Cerebral cortex (tissue), 2 donors: ENCODE measurements around the genes SCEL and POU4F1.

GRCh38 chr13:77110549-77111151 is 83.7 kb upstream of the FBXL3 start:
- PRO-cap, 2 experiments = no peak in any of the 2 experiments

- PRO-cap, 2 experiments = no peak in any of the 2 experiments
Observed at GRCh38 chr13:77144755-77145883, 118.2 kb upstream of the FBXL3 start.

- PRO-cap, 2 experiments = no peak in any of the 2 experiments
Observed at GRCh38 chr13:77150533-77151015, 123.6 kb upstream of the FBXL3 start.

- PRO-cap, 2 experiments = no peak in any of the 2 experiments
Observed at GRCh38 chr13:77205198-77205748, 121.6 kb downstream of the MYCBP2 start.

- PRO-cap, 2 experiments = no peak in any of the 2 experiments
Observed at GRCh38 chr13:77535488-77535878, at the start of gene SCEL. TSS of gene SCEL (plus strand) at chr13:77535706.

DNA sequence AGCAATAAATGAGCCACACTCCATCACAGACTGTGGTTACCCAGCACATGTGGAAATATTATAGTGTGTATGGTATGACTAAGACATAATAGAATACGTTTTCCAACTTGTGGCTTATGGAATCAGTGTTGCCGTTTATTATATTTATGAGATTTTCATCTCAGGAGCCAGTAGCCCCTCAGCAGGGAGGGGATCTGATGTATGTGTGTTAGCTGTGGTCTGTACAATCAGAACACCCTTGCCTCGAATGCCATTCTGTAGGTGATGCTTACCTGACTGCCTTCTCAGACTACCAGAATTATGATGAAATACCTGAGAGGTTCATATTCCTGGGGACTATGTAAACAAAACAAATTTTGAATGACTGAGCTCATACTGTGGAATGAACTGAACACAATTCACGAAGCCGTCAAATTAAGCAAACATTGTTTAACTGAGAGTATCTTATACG is 1.9 kb downstream of the SCEL start:
- PRO-cap, 2 experiments = no peak in any of the 2 experiments

GRCh38 chr13:77767272-77768086 is 70.0 kb downstream of the SLAIN1 start:
- PRO-cap, 2 experiments = no peak in any of the 2 experiments

- PRO-cap, 2 experiments = peak in 1 of 2 experiments; most common minus-strand start chr13:77853765 (in 1)
Observed at GRCh38 chr13:77853676-77853889, 65.0 kb downstream of the EDNRB start.

GRCh38 chr13:78544515-78545088 is 58.8 kb downstream of the POU4F1 start:
- PRO-cap, 2 experiments = no peak in any of the 2 experiments

DNA sequence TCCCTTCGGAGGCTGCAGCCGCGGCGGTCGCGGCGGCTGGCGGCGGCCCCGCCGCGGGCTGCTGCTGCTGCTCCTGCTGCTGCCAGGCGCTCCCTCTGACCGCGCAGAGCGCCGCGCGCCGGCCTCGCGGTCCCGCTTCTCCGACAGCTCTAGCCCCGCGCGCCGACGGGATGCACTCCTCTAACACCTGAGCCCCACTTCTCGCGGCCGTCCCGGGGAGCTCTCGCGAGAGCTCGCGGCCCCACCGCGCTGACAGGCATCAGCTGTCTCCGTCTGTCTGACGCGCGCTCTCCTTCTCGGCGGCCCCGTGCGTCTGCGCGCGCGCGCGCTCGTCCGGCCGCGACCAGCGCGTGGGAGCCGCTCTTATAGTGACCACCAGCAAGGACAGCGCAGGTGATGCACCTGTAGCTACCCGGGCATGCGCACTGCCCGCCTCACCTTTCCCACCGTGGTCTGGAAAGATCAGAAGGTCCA is at the start of gene POU4F1:
Gene POU4F1 (minus strand): TSS at position 151 of the 474 bp plus-strand sequence.
- PRO-cap, 2 experiments = peak in 1 of 2 experiments; most common minus-strand start position 151 of the sequence (in 1)

DNA sequence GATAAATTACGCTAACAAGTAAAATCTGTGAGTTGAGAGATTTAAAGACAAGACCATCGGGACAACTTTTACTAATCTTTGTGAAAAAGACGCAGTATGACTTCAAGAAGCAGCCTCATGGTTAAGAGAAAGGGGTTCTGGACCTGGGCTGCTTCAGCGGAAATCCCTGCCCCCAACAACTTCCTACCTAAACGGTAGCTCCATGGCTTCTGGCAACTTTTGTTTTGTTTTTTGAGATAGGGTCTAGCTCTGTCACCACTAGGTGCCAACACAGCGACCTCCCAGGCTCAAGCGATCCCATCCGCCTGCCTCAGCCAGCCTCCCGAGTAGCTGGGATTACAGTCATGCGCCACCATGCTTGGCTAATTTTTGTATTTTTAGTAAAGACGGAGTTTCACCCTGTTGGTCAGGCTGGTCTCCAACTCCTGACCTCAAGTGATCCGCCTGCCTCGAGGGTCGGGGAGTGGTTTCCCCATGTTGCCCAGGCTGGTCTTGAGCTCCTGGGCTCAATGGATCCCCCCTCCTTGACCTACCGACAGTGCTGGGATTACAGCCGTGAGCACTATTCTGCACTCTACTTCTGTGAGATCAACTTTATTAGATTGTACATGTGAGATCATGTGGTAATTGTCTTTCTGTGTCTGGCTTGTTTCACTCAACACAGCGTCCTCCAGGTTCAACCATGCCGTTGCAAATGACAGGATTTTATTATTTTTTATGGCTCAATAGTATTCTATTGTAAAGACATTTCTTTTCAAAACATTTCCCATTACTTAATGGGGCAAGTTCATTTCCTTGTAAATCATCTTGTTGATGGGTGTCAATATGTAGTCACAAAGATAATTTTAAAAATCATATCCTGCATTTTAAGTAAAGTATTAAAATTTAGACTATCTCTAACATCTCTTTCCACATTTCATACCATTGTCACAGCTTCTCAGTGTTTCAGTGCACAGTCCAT is 1.4 kb upstream of the OBI1 start:
- PRO-cap, 2 experiments = no peak in any of the 2 experiments

DNA sequence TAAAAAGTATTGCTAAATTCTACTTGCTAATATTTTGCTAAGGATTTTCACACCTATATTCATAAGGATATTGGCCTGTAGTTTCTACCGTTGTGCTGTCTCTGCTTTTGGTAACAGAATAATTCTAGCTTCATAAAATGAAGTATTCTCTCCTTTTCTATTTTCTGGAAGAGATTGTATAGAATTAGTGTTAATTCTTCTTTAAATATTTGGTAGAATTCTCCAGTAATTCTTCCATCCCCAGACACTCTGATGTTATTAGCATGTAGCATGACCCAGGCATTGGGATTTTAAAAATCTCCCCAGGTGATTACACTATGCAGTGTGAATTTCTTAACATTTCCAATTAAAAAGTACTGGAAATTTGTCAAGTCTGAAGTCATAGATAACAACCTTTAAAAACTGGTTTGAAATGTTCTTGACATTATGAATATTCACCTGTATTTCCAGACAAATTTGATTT is 97.2 kb downstream of the RBM26 start:
- PRO-cap, 2 experiments = no peak in any of the 2 experiments

DNA sequence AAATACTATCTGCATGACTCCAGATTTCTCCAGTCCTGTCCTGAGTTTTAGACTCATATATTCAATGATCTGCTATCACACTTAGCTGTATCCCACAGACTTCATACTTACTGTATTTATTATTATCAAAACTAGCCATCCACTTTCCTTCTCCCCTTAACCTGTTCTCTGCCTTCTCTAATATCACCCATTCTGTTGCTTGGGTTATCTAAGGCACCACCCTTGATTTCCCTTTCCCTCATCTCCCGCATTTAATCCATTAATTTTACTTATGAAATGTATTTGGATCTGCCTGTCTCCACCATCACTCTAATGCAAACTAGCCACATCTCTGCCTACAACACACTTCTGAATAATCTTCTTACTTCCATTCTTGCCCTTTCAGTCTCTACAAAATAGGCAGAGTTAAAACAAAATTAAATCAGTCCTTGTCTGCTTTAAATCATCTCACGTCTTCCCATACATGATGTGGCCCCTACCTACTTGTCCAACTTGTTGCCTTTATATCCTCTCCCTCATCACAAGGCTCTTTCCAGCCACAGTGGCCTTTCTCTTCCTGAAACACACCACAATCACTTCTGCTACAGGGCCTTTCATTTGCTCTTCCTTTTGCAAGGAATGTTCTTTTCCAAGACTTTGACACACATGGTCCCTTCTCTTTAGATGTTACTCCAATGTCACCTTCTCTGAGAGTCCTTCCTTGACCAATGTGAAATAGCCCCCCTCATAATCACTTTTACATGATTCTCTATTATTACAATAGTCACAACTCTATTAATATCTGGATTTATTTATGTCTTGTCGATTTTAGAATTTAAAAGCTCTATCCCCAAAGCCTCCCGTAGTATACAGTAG is 1.8 kb downstream of the RBM26 start:
- PRO-cap, 2 experiments = no peak in any of the 2 experiments

- PRO-cap, 2 experiments = no peak in any of the 2 experiments
Observed at GRCh38 chr13:79503075-79503862, 22.3 kb downstream of the NDFIP2 start.

GRCh38 chr13:79525619-79526498 is 44.9 kb downstream of the NDFIP2 start:
- PRO-cap, 2 experiments = no peak in any of the 2 experiments

DNA sequence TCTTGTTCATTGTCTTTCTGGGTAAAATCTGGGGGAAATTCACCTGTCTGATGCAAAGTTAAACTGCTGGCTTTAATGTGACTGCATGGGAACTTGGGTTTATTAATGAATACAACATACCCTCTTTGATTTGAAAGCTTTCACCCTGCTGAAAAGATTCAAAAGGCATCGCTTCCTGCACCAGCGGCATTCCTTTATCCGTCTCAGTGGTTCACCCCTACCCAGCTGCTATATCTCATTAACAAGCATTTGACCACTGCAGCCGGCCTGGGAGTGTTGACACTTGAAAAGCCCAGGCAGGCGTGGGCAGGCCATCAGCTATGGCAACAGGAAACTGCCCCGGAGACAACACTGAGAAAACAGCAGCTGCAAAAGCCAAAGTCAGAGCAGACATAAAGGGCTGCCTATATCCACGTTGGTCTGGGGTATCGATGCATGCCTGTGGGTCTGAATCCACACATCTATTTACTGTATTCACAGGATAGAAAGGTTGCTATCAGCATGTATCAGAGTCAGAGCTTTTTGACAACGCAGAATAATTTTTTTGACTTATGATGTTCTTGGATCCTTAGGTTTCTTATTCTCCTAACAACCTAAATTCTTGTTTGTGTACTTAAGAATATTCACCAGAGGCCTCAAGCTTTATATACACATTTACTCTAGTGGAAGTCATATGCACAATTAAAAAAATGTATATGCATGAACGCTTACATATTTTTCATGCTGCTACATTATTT is 302.0 kb downstream of the NDFIP2 start:
- PRO-cap, 2 experiments = peak in 1 of 2 experiments; most common minus-strand start position 205 of the sequence (in 1)

GRCh38 chr13:80010849-80011369 is 330.0 kb downstream of the SPRY2 start:
- PRO-cap, 2 experiments = peak in 1 of 2 experiments; most common plus-strand start chr13:80011114 (in 1); most common minus-strand start chr13:80011059 (in 1)

GRCh38 chr13:80047447-80047755 is 293.5 kb downstream of the SPRY2 start:
- PRO-cap, 2 experiments = no peak in any of the 2 experiments

- PRO-cap, 2 experiments = peak in 1 of 2 experiments; most common plus-strand start chr13:80131474 (in 1); most common minus-strand start chr13:80131438 (in 1)
Observed at GRCh38 chr13:80131229-80131699, 209.7 kb downstream of the SPRY2 start.

DNA sequence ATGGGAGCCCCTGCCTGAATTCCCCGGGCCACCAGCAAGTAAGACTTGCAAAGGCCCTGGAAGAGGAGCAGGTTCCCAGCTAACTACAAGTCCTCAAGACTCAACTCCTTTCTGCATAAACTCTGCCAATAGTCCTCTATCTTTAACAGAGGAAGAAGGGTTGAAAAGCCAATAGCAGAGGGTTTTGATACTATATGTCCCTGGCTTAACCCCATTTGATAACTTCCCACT is 172.6 kb downstream of the SPRY2 start:
- PRO-cap, 2 experiments = no peak in any of the 2 experiments